ENCODE data around the gene APOBEC4.

GRCh38 chr1:181105678-181105889 is 17.1 kb downstream of the IER5 start:
- RRBS = 10% methylated on average over 16 of the region's 26 CpGs

DNA sequence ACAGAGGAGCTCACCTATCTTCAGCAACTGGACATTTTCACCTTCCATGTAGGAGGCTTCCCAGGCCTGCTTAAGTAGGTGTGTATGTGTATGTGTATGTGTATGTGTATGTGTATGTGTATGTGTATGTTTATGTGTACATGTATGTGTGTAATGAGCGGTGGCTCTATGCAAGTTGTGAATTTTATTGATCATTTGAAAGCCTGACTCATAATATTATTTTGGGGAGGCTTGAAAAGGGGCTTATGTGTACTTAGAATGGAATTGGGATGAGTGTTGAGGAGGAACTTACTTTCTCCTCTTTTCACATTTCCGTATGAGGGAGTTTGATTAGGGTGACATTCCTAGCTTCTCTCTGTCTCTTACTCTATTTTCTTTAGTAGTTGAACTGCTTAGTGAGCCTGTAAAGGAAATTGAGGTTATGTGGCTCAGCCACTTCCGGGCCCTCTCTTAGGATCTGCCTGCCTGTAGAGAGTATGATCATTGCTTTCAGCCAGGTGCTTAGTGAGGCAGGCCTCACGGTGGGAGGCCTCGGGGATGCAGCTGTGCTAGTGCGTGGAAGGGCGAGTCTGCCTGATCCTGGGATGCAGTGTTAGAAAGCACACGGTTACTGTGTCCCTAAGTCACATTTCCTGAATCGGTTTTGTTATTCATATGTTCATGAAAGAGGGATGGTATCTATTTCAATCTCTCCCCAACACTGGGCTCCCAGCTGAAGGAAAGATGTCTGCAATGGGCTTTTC is 61.0 kb downstream of the IER5 start:
- RRBS = no CpG with 5 or more reads among the region's 9 CpGs

GRCh38 chr1:181647548-181648121 is 164.3 kb downstream of the CACNA1E start:
- RRBS = no CpG with 5 or more reads among the region's 8 CpGs

DNA sequence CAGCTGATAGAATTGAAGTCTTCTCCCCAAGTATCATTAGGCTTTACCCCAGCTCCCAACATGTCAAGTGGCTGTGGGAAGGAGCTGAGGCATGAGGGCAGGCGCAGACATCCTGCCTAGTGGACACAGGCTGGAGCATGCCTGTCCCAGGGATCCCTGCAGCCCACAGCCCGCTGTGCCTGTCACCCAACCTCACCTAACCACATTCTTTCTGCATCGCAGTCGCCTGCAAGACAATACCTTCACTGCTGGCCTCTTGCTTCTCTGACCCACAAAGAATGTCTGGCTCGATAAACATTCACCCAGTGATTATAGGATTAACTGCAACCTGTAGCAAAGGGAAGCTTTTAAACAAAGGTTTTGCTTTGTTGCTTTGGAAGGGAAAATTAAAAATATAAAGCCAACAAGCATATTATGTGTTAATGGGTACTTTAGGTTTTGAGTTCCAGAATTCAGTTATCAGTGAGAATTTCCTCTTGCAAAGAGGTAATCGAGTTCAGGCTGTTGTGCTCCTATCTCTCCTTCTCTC is 39.9 kb upstream of the ZNF648 start:
- RRBS = no CpG with 5 or more reads among the region's 6 CpGs

DNA sequence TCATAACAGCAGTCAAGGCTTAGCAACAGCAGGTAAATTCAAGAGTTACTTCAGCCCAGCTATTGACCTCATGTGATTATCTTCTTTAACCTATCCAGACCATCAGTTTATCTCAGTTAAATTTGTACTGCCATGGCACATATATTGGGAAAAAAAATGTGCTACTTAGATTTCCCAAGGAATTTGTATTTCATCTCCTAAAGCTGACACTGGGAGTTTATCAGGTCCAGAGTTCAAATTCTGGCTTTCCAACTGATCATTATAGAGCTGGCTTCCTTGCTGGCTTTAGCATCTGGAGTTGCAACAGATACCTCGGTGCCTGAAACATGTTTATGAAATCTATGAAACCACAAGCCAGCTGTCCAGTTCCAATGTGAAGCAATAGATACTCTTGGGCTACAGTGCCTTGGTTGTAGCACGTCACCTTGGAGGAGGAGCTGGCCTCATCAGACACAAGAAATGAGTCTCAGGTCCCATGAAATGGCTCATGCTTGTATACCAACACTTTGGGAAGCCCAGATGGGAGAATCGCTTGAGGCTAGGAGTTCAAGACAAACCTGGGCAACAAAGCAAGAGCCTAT is 132.3 kb upstream of the ZNF648 start:
- RRBS = no CpG with 5 or more reads among the region's 3 CpGs

GRCh38 chr1:182382217-182382742 is 9.3 kb downstream of the GLUL start:
- RRBS = no CpG with 5 or more reads among the region's 5 CpGs

DNA sequence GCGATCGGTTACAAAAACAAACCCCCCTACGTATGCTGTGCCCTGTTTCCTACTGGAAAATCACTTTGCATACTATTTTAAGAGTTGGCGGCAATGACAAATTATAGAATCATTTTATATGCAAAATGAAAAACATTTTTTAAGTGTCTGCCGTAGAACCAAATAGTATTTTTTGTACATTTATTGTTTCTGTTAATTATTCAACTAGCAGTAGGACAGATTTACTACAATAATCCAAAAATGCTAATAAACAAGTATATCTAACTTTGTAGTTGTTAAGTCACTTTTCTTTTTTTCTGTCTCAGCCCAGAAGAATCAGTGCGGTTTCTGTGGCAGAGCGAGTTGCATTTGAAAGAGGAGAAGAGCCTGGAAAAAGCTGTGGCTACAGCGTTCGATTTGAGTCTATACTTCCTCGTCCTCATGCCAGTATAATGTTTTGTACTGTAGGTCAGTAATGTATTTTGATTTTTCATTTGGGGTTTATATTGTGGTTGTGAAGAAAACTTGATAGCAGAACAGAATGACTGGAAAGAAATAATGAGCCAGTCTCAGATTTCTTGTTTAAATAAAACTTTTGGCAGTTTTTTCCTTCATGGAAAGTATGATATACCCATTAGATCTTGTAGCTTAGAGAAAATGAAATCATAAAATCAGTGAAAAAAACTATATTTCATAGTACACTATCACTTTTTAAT is 27.1 kb downstream of the DHX9 start:
- RRBS = no CpG with 5 or more reads among the region's 10 CpGs

GRCh38 chr1:182876773-182877205 is 37.6 kb downstream of the DHX9 start:
- RRBS = no CpG with 5 or more reads among the region's 2 CpGs

DNA sequence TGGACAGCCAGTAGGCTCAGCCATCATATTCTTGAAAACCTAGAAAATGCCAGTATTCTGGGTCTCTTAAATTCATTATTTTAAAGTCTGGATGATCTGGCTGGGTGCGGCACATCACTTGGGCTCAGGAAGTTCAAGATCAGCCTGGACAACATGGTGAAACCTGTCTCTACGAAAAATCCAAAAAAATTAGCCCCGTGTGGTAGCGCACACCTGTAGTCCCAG is 44.7 kb downstream of the DHX9 start:
- RRBS = no CpG with 5 or more reads among the region's 4 CpGs

DNA sequence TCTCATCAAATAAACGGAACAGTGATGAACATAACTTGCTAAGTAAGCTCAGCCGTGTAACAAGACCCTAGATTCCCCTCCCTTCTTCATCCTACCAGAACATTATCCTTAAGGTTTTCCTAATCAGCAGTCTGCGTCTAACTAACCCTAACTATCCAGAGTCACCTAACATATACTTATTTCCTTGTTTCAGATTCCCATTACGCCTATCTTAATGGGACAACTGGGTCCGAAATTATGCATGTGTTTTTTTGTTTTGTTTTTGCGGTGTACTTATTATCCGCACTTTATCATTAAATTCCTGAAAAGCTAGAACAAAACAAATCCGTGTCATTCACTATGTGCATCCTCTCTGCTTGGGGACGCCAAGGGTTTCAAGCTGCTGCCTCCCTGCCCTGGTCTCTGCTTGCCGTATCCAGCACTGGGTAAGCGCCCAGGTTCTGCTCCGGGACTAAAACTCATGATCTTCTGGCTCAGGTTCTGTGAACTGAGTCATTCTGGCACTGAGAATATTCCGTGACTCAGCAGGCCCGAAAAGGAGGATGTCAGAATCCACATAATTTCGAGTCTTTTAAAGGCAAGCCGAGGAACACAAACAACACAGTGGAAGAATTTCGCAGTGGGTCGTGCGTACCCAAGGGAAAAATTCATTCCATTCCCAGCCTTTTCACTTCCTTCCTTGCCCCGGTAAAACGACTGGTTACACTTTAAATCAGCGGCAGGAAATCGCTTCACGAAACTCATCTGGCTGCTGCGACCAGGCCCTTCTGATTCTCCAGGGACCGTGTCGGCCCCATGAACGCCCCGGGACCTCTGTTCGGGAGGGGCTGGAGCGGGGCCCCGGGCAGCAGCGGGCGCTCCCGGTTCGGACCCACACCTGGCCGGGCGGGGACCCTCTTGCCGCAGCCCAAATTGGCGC is 976 bp upstream of the LAMC1 start:
- RRBS = under 1% methylated on average over 13 of the region's 40 CpGs

GRCh38 chr1:183024665-183024996 is 1.4 kb downstream of the LAMC1 start:
- RRBS = no CpG with 5 or more reads among the region's 3 CpGs

GRCh38 chr1:183032353-183033212 is 9.4 kb downstream of the LAMC1 start:
- RRBS = no CpG with 5 or more reads among the region's 3 CpGs

DNA sequence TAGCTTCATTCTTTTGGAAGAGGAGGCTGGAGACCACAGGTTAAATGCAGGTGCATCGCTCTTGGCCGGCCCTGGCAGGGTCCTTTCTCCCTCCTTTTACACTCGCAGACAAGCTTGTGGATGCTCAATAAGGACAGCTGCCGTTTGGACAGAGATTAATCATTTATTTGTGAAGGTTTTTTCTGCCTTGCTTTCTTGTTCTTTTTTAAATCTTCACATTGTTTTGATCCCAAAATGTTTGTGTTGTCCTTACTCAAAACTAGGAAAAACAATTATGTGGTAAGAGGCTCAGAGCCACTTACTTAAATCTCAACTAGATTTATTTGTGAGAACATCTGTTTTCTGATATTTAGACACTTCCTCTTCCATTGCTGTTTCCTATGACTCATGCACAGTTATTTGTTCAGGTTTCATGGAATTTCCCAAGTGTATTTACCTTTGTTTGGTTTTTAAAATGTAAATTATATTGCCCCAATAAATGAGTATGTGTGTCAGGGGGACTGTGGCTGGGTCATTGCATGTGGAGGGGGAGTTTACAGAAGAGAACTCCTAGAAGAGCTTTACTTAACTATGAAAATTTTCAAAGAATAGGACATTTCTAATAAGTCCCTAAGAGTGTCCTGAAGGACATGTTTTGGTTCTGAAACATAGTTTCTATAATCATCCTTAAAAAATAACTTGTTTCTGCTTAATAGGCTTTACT is 46.5 kb upstream of the LAMC2 start:
- RRBS = no CpG with 5 or more reads among the region's 4 CpGs

GRCh38 chr1:183198155-183198845 is 12.2 kb downstream of the LAMC2 start:
- RRBS = no CpG with 5 or more reads among the region's 18 CpGs

GRCh38 chr1:183226676-183227368 is 40.8 kb downstream of the LAMC2 start:
- RRBS = no CpG with 5 or more reads among the region's 7 CpGs

GRCh38 chr1:183327547-183328069 is 90.6 kb downstream of the NMNAT2 start:
- RRBS = no CpG with 5 or more reads among the region's 7 CpGs

DNA sequence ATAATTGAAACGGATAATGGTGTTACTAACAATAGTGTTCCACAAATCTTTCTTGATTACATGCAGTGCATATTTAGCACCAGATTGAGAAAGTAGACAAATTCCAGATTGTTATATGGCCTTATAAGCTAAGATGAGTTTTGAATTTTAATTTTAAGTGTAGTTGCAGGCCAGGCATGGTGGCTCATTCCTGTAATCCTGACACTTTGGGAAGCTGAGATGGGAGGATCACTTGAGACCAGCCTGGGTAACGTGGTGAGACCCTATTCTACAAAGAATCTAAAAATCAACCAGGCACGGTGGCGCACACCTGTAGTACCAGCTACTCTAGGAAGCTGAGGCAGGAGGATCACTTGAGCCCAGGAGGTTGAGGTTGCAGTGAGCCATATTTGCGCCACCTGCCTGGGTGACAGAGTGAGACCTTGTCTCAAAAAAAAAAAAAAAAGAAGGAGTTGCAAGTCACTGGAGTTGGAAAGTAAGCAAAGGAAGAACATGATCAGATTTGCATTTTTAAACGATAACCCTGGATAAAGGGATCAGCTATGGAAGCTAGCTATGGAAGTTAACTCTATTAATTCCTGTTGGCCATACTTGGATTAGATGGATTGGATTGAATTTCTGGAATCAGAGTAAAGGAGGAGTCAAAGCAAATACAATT is 49.3 kb downstream of the SMG7 start:
- RRBS = no CpG with 5 or more reads among the region's 6 CpGs

- RRBS = no CpG with 5 or more reads among the region's 2 CpGs
Measured at GRCh38 chr1:183652993-183653501, at the start of gene APOBEC4. TSS of gene APOBEC4 (minus strand) at chr1:183653316.

GRCh38 chr1:183875852-183876772 is 71.2 kb downstream of the RGL1 start:
- RRBS = no CpG with 5 or more reads among the region's 7 CpGs